ENCODE measurements around a stretch of chr15.

DNA sequence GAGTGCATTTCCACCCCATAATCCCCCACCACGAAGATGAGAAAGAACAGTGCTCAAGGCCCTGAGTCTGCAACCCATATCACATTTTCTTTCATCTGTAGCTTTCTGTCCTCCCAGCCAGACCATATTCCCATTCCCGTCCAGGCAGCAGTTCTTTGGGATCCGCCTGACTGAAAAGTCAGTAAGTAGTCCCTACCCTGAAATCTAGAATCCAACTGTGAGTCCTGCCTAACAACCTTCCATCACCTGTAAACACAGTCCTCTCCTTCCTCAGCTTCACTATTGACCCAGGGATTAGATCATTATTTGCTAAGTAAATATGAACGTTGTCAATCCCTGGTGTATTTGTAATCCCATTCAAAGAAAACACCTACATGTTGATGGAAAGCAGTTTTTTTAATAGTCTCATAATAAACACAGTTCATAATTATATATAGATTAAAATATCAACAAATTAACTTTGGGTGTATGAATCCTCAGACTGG lies 682 bp downstream of the SAXO2 start:
- PRO-cap, result no peak
- RAMPAGE, long total RNA, 2 experiments, result no peak in any of the 2 experiments

GRCh38 chr15:82535527-82536024 lies 4.7 kb downstream of the RPS17 start:
- PRO-cap, result no peak
- RAMPAGE, long total RNA, 2 experiments, result no peak in any of the 2 experiments

DNA sequence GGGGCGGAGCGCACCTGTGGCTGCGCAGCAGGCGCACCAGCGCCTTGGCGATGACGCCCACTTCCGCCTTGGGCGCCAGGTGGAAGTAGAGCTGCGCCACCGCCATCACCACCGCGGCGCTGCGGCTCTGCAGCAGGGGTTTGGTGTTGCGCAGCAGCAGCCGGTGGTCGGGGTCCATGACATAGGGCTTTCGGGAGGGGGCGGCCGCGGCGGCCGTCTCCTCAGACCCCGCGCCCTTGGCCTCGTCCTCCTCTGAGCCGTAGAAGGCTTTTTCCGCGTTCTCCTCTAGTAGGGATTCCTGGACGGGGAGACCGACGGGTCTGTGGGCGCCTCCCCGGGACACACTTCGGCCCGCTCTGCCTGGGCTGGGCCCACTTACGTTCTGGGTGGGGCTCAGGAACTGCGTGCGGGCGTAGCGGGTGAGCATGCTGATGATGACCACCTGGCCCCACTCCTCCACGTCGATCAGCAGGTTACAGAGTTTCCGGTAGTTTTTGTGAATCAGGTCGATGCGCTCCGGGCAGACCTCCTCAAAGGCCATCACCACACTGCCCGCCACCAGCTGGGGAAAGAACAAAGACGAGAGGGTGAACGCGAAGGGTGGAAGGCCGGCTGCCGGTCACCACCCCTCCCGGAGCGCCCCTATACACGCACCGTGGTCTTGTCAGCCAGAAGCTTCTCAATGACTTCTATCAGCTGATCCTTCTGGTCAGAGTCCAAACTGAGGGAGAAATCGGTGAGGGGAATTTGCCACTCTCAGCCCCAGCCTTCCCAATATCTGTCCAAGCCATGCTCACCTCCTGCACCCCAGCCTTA lies 29.0 kb downstream of the AP3B2 start:
- PRO-cap, result bidirectional peak, plus-strand start at position 88 of the sequence, minus-strand start outside the sequence
- RAMPAGE, long total RNA, 2 experiments, result no peak in any of the 2 experiments

GRCh38 chr15:82749975-82750819 lies 40.5 kb upstream of the AP3B2 start:
- PRO-cap, result bidirectional peak, plus-strand start at chr15:82750575, minus-strand start at chr15:82750427
- RAMPAGE, long total RNA, 2 experiments, result start-site peak on the plus strand in 1 of 2 experiments, at chr15:82750571-82750576 at its widest, 50 reads per replicate; start-site peak on the minus strand in 1 of 2 experiments, at chr15:82750413-82750498 at its widest, 12 reads per replicate

- PRO-cap, result no peak
- RAMPAGE, long total RNA, 2 experiments, result no peak in any of the 2 experiments
Measured at GRCh38 chr15:82808683-82809143, 715 bp upstream of the WHAMM start.

GRCh38 chr15:82810939-82811684 lies 1.7 kb downstream of the WHAMM start:
- PRO-cap, result no peak
- RAMPAGE, long total RNA, 2 experiments, result no peak in any of the 2 experiments

GRCh38 chr15:82830583-82831143 lies 21.2 kb downstream of the WHAMM start:
- PRO-cap, result no peak
- RAMPAGE, long total RNA, 2 experiments, result no peak in any of the 2 experiments

DNA sequence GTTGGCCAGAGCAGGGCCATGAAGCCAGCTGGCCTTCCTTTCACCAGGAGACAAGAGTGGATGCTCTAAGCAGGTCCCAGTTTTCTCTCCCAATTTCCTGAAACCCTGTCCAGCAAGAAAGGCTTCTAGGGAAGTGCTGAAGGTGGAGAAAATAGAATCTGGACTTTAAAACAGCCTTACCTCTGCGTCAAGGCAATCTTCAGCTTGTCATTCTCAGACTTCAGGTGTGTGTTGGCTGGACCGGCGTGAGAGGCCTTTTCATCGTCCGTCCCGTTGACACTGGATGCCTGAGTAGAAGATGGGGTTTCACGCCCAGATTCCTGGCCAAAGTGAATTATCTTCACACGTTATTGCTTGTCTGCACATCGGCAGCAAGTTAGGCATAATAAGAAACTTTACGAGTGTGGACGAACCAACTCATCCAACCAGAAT lies 49.4 kb downstream of the WHAMM start:
- PRO-cap, result no peak
- RAMPAGE, long total RNA, 2 experiments, result no peak in any of the 2 experiments

DNA sequence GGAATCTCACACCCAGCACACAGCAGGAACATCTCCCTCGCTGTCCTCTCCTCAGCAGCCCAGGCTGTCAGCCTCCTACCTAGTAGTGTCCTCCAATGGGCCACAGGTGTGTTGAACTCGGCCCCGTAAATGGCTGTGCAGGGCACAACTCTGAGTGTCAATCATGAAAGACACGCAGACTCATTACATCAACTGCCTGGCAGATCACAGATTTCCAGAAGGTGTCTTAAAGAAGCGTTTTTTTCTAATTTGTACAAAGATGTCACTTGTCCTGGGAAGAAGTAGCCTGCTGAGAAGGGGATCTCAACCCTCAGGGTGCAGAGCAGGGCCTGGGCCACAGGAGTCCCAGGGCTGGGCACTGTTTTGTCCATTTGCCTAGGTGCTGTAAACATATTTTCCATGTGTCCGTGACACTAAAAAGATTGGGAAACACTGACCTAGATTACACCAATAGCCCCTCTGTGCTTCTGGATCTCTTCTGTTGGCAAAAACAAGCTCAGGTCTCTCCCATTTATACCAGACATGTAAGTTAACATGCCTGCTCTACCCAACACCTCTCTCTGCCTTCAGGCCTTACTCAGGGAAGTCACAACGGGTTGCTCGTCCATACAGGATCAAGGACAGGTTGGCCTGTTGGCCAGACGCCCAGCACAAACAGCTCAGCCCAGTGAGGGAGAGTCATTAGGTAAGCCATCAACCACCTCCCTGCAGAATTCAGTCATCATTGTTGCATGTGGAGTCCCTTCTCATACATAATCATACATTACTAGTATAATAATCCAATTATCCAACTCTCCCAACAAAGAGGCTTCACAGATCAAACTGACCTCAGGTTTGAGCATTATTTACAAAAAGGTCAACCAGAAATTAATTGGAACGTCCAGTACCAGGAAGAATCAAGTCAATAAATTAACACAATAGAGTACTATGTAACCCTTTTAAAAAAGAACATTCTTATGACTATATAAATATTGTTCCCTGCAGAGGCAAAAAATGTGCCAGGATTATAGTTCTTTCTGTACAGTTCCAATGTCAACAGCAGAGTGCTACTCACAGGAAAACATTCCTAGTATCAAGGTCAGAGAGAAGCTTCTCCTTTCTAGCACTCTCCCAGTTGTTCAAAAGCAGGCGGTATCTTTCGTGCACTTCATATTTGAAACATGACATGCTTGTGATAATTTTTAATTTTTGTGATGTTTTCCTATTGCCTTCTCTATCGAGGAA lies 33.4 kb downstream of the HOMER2 start:
- PRO-cap, result no peak
- RAMPAGE, long total RNA, 2 experiments, result no peak in any of the 2 experiments

DNA sequence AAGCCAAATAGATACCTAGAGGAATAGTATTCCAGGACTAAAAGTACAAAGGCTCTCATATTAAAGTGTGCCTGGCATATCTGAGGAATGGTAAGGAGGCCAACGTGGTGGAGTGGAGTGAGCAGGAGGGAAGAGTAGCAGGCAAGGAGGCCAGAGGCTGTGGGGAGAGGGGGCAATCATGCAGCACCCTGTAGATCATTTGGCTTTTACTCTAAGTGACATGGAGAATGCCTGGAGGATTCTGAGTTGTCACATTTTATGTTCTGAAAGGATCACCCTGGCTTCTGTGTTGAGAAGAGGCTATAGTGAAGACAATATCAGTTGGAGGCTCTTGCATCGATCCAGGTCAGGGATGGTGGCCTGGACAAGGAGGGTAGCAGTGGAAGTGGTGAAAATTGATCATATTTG lies 23.8 kb downstream of the BTBD1 start:
- PRO-cap, result no peak
- RAMPAGE, long total RNA, 2 experiments, result no peak in any of the 2 experiments

DNA sequence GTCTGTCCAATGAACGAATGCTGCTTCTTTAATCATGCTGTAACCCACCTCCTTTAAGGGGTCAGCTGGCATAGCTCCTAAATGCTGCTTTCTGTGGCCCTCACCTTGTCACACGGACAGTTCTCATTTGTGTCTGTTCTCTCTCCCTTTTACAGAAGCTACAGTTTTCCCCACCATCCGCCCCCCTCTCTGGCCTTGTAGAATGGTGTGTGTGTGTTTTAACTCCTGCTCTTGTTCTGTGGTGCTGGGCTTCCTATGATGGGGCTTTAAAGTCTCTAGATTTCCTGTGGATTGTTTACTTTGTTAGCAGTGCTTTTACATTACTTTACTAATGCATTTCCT lies 1.2 kb upstream of the HDGFL3 start:
- PRO-cap, result no peak
- RAMPAGE, long total RNA, 2 experiments, result no peak in any of the 2 experiments

- PRO-cap, result no peak
- RAMPAGE, long total RNA, 2 experiments, result no peak in any of the 2 experiments
Measured at GRCh38 chr15:83210646-83211131, 3.1 kb upstream of the HDGFL3 start.

DNA sequence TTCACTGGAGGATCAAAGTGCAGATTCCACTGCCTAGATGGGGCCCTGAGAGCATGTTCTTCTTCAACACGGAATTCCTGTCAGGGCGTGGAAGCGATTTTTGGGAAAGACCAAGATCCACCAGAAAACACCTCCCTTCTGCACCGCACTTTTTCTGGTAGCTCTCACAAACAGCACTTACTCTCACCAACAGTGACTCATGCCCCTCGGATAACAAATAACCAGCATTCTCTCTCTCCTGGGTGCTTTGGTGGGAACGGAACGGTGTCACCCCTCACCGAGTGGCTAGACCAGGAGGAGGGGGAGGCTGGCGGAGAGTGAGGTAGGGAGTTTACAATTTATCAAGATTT lies 40.1 kb downstream of the ADAMTSL3 start:
- PRO-cap, result no peak
- RAMPAGE, long total RNA, 2 experiments, result no peak in any of the 2 experiments

DNA sequence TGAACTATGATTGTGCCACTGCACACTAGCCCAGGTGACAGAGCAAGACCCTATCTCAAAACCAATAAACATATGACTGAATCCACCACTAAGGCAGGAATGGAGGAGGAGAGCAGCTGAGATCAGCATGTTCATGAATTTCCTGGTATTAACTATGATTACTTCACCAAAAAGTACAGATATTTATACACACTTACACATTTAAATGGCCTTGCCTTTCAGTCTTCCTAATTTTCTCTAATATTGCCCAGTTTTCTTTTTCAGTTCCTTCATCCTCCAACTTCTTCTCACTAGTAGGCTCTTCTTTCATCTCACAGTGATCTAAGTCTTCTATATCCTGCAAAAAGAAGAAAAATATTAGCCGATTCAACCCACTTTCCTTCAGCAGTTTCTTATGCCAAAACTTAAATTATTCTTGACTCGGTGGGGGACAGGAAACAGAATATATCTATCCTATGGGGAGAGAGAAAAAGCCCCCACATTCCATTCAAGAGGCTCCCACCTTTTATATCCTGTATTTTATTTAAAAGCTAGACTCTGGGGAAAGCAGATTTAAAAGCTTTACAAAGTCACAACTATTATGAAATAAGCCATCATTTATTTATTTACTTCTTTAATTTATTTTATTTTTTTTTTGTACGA lies 58.7 kb upstream of the ZSCAN2 start:
- PRO-cap, result no peak
- RAMPAGE, long total RNA, 2 experiments, result no peak in any of the 2 experiments

GRCh38 chr15:84734840-84735516 lies 13.4 kb upstream of the ZNF592 start:
- PRO-cap, result no peak
- RAMPAGE, long total RNA, 2 experiments, result no peak in any of the 2 experiments

DNA sequence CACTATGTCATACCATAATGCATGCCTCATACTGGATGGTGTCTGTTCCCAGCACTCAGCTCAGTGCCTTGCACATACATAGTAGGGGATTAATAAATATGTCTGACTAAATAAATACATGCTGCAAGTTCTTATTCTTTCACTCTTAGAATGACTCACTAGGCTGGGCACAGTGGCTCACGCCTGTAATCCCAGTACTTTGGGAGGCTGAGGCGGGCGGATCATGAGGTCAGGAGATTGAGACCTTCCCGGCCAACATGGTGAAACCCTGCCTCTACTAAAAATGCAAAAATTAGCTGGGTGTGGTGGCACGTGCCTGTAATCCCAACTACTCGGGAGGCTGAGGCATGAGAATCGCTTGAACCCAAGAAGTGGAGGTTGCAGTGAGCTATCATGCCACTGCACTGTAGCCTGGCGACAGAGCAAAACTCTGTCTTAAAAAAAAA lies 12.7 kb upstream of the ZNF592 start:
- PRO-cap, result no peak
- RAMPAGE, long total RNA, 2 experiments, result no peak in any of the 2 experiments

DNA sequence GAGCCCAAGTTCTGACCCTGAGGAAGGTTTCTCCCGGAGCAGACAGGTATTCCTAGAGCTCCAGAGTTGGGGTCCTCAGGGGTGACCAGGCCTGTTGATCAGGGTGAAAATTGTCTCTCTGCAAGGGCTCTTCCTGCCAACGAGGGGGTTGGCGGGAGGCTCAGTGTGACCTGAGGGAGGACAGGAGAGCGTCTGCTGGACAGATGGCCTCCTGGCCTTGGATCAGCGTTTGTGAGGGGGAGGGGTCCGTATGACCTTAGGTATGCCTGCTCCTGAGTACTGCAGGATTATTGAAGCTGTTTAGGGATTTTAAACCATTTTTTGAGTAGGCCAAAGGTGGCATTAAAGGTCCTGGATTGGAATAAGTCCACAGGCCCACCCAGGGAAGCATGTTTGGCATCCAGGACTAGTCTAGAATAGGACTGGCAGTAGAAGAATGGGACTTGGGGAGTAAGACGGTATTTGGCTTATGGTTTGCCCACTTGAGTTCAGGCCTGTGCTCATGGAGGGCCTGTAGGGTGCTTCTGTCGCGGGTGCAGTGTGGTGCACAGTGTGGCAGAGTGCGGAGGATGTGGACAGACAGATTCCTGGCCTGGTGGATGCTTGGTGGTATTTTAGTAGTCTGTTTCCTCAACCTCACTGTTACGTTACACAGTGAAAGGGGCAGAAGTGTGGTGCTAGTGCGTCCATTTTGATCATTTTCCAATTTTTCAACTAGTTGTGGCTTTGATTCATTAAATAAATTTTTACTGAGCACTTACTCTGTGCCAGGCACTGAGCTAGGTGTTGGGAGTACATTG lies 963 bp downstream of the ZNF592 start:
- PRO-cap, result no peak
- RAMPAGE, long total RNA, 2 experiments, result no peak in any of the 2 experiments

DNA sequence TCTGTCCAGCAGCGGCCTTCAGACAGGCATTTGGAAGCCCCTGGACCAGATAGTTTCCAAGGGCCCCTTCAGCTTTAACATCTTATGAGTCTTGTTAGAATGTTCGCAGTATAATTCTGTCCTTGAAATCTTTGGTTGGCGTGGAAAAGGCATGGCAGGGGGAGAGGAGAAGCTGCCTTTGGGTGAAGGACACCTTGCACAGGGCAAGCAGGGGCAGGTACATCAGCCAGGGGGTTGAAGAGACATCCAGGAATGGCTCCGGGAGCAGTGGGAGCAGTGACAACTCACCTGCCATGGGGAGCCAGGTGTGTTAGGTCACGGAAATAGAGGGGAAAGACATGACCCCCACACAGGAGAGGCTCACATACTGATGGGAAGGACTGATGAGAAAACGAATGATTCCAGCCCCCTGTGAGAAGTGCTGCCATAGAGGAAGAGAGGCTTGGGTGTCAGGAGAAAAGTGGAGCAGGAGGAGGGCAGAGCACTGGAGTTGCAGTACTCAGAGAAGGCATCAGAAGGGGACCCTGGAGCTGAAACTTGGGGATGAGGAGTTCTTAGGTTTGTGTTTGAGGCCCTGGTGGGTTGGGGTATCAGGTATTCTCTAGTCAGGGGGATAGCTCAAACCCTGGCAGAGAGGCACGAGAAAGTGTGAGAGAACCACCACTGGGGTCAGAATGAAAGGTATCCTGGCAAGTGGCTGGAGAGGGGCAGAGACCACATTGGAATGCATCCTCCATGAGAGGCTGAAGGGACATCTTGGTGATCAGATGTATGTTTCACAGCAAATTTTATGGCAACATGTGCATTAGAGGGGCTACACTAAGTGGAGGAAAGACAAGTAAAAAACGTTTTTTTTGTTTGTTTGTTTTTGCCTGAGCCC lies 22.7 kb downstream of the ZNF592 start:
- PRO-cap, result no peak
- RAMPAGE, long total RNA, 2 experiments, result no peak in any of the 2 experiments

GRCh38 chr15:84890829-84891366 lies 6.4 kb downstream of the SLC28A1 start:
- PRO-cap, result no peak
- RAMPAGE, long total RNA, 2 experiments, result no peak in any of the 2 experiments

GRCh38 chr15:84904416-84904895 lies 20.0 kb downstream of the SLC28A1 start:
- PRO-cap, result no peak
- RAMPAGE, long total RNA, 2 experiments, result no peak in any of the 2 experiments

Measured in breast epithelium (tissue), 2 donors.